Right cardiac atrium (tissue), 1 donor: Measurements from ENCODE around the genes RBM5, GNAT1, GNAI2 and SEMA3B.

- PRO-cap = no peak
These were observed 22.8 kb upstream of the BSN start for GRCh38 chr3:49531389-49531961.

DNA sequence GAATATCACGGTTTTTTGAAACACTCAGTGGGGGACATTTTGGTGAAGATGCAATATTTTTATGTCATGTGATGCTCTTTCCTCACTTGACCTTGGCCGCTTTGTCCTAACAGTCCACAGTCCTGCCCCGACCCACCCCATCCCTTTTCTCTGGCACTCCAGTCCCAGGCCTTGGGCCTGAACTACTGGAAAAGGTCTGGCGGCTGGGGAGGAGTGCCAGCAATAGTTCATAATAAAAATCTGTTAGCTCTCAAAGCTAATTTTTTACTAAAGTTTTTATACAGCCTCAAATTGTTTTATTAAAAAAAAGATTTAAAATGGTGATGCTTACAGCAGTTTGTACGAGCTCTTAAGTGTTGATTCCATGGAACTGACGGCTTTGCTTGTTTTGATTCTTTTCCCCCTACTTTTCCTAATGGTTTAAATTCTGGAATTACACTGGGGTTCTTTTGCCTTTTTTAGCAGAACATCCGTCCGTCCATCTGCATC is 20.0 kb upstream of the BSN start:
- PRO-cap = no peak

DNA sequence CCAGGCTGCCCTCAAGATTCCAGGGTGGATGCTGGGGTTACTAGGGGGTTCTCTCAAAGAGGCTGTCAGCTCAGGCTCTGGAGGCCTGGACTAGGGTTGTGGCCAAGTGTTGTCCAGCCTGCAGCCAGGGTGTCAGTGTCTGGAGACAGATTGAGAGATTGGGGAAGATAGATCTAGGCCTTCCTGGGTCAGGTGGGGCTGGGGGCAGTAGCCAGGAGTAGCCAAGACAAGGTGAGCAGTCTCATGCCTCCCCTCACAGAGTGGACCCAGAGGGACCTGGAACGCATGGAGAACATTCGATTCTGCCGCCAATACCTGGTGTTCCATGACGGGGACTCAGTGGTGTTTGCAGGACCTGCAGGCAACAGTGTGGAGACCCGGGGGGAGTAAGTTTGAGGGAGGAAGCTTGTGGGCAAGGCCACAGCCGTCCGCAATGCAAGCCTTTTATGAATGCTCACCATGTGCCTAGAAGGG is 810 bp downstream of the APEH start:
- PRO-cap = no peak

DNA sequence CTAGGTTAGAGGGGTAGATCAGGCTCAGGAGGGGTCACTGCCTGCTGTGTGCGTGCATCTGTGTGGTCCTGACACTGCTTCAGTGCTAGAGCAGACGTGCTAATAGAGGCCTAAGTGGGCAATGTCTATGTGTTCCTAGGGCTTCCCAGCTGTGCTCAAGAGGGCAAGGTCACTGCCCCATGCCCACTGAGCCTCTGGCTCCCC is 1.1 kb downstream of the MST1 start:
- PRO-cap = no peak

- PRO-cap = no peak
These were observed 1.8 kb upstream of the AMIGO3 start for GRCh38 chr3:49720870-49722117.

DNA sequence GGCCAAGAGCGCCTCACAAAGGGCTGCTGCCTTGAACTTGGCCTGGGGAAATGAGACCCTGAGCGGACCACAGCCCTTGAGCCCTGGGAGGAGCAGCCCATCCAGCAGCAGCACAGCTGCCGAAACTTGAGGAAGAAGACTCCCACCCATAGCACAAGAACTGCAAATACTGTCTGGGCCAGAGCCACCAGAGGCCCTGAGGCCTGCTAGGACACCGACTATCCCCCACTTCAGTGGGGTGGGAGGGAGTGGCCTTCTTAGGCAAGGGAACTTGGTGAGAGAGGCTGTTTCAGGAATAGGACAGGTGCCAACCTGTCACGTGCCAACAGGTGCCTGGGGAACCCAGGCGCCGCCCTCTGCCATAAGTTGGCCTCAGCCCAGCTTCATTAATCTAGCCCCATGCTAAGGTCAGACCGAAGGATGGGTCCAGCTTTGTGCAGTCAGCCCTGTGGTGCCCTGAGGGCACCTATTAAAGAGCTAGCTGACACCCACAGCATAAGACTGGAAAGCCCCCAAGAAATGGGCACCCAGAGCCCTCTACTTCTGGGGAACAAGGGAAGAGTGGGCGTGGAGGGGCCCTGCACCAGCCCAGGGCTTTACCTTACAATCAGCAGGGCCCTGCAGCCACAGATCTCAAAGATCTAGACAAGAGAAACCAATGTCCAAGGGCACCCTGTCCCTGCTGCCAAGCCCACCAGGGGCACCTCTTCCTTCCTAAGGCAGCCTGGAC is 2.6 kb upstream of the GMPPB start:
- PRO-cap = no peak

DNA sequence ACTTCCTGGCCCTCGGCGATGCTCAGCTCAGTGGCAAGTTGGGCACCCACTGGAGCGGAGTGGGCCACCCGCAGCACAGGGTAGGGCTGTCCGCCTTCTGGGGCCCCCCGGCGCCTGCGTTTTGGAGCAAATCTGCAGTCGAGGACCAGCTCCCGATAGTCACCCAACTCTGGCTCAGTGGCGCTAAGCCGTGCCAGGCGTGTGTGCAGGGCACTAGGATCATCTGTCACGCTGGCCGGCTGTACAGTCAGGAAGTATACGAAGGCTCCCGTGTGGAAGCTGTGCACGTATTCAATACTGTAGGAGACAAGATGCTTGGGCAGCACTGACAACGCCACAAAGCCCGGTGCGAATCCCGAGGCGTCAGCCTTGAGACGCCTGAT is 1.1 kb downstream of the MST1R start:
- PRO-cap = no peak

- PRO-cap = no peak
These were observed 72.9 kb downstream of the RBM6 start for GRCh38 chr3:50012791-50013354.

DNA sequence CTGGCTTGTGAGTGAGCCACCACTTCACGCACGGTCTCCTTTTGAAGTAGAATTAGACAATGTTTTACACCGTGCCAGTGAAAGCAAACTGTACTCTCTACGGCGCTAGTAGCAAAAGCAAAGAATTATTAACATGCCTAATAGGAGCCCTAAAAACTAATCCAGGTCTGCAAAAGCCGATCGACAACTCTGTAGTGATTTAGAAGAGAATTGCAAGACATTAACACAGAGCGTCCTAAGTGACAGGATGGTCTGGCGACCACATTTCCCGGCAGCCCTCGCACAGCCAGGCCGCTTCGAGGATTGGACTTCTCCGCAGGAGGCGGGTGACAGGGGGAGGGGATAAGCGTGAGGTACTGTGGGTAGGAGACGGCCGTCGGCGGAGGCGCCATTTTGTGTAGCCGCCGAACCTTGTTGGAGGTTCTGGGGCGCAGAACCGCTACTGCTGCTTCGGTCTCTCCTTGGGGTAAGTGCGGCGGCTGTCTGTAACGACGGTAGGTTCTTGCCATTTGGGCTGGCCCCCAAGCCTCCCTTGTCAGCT is at the start of gene RBM5:
Gene RBM5, plus strand, starts transcription at position 356 of the 541 bp plus-strand sequence.
- PRO-cap = bidirectional peak, plus-strand start at position 356 of the sequence, minus-strand start at position 196 of the sequence

DNA sequence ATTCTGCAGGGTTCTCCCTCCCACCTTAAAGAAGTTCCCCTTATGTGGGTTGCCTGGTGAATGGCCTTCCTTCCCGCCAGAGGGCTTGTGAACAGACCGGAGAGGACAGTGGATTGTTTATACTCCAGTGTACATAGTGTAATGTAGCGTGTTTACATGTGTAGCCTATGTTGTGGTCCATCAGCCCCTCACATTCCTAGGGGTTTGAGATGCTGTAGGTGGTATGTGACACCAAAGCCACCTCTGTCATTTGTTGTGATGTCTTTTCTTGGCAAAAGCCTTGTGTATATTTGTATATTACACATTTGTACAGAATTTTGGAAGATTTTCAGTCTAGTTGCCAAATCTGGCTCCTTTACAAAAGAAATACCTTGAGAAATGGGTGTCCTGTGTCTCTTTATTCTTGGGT is 29.9 kb downstream of the RBM5 start:
- PRO-cap = no peak

DNA sequence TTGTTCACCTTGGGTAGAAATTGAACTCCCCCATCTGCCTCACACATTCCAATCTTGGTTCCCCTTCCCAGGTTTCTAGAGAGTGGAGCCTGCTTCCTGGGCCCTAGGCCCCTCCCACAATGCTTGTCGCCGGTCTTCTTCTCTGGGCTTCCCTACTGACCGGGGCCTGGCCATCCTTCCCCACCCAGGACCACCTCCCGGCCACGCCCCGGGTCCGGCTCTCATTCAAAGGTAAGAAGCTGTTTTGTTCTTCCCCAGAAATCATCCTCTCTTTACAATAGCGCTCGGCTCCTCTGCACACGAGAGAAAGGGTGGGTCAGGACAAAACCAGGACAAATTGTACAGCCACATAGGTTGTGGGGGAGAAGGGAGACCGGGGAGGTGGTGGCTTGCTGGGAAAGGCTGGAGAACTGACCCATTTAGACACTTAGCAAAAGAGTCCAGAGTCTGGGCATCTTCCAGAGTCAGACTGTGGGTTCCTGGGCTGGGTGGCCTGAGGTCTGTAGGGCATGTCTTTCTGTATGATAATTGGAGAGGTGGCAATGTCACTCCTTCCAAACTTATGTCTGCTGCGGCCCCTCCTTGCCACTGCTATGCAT is 4.5 kb downstream of the SEMA3F start:
- PRO-cap = no peak

GRCh38 chr3:50162434-50162995 is 7.4 kb downstream of the SEMA3F start:
- PRO-cap = no peak

- PRO-cap = no peak
These were observed 15.6 kb downstream of the SEMA3F start for GRCh38 chr3:50170549-50171243.

GRCh38 chr3:50191187-50191790 is at the start of gene GNAT1:
GNAT1 (plus strand) TSS chr3:50191610.
- PRO-cap = no peak

DNA sequence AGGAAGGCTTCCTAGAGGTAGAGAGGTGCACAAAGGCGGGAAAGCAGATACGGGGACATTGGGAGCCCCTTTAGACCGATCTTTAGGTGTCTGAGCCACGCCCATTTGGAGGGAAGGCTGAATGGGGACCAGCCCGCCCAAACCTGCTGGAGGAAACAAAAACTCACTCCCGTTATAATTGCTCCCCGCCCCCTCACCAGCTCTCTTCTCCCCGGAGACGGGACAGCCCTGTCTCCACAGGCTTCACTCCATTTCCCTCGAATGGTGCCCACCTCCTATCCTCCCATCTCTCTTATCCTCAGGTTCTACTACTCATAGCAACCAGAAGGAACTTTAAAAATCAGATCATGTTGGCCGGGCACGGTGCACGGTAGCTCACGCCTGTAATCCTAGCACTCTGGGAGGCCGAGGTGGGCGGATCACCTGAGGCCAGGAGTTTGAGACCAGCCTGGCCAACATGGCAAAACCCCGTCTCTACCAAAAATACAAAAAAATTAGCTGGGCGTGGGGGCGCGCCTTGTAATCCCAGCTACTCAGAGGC is 8.0 kb upstream of the GNAI2 start:
- PRO-cap = no peak

GRCh38 chr3:50235488-50236731 is at the start of gene GNAI2:
GNAI2 (plus strand) TSS chr3:50236204.
- PRO-cap = bidirectional peak, plus-strand start at chr3:50236170, minus-strand start at chr3:50235811; unidirectional peak, plus-strand start at chr3:50236204

DNA sequence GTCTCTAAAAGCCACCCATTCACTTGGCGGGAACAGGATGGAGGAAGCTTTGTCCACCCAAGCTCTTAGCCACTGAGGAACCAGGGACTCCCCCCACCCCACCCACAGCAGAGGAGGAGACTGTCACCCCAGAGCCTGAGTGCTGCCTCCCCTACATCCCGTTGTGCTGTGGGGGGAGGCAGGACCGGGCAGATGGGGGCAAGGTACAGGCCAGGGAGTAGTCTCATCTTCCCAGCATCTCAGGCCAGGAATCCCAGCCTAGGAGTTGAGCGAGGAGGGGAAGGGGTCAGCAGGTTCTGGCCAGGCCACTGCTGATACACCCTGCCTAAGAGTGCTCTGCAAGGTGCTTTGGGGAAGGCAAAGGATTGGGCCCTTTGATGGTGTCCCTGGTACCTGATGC is 6.1 kb downstream of the GNAI2 start:
- PRO-cap = no peak

DNA sequence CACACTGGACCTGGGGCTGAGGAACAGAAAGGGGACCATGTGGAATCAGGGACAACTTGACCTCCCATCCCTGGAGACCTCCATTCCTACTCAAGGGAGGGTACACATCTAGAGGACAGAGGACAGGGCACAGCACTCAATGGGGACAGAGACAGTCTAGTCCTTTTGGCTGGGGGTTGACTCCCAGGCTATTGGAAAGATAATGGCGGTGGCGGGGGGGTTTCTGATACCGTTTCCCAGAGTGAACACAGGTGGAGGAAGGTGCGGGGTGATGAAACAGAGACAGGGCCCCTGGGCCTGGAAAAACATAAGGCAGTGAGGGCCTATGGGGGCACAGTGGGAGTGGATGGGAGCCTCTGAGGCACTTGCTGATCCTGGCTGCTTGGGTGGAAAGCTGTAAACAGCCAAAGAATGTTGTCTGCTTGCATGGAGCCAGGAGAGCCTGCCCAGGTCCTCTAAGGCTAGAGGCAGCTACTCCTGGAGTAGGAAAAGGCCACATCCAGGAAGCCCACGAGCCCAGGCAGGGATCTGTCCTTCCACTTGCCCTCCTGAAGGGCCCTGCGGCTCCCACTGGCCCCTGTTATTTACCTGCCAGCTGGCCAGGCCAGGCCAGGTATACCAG is 3.0 kb upstream of the SEMA3B start:
- PRO-cap = no peak

DNA sequence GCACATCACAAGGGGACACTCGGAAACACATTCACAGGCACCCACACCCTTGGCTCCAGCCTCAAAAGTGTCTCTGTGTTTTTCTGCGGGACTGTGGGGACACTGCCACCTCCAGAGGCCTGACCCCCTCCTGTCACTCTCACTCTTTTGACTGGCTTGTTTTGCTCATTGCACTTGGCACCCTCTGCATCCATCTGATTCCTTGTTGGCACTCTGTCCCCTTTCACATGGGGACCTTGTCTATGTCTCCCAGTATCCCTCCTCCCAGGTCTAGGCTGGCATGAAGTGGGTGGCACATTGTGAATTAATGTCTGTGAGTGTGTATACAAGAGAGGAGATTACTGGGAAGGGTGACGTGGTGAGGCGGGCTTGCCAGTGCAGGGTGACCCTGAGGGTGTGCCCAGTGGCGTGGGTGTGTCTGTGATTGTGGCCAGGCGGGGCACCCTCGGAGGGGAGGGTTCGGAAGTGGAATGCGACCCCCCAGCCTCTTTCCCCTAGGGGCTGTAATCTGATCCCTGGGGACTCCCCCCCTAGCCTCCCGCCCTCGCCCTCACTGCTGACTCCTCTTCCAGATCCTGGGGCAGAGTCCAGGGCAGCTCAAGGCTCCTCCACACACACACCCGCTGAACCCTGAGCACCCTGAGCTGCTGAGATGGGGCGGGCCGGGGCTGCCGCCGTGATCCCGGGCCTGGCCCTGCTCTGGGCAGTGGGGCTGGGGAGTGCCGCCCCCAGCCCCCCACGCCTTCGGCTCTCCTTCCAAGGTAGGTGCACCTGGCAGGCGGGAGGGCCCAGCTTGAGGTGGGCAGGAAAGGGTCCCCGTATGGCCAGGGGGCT is at the start of gene SEMA3B:
Gene SEMA3B, plus strand, starts transcription at position 559 of the 834 bp plus-strand sequence.
- PRO-cap = bidirectional peak, plus-strand start at position 571 of the sequence, minus-strand start at position 277 of the sequence

GRCh38 chr3:50323449-50324292 is 1.1 kb upstream of the HYAL2 start:
- PRO-cap = bidirectional peak, plus-strand start at chr3:50323989, minus-strand start at chr3:50323659